Islet of Langerhans (tissue), 1 donor: ENCODE results near the gene RPL37A.

- RRBS, result 50% methylated on average over 1 of the region's 53 CpGs
Measured at GRCh38 chr2:216498580-216499670, at the start of gene RPL37A. TSS of gene RPL37A (plus strand) at chr2:216498844.

DNA sequence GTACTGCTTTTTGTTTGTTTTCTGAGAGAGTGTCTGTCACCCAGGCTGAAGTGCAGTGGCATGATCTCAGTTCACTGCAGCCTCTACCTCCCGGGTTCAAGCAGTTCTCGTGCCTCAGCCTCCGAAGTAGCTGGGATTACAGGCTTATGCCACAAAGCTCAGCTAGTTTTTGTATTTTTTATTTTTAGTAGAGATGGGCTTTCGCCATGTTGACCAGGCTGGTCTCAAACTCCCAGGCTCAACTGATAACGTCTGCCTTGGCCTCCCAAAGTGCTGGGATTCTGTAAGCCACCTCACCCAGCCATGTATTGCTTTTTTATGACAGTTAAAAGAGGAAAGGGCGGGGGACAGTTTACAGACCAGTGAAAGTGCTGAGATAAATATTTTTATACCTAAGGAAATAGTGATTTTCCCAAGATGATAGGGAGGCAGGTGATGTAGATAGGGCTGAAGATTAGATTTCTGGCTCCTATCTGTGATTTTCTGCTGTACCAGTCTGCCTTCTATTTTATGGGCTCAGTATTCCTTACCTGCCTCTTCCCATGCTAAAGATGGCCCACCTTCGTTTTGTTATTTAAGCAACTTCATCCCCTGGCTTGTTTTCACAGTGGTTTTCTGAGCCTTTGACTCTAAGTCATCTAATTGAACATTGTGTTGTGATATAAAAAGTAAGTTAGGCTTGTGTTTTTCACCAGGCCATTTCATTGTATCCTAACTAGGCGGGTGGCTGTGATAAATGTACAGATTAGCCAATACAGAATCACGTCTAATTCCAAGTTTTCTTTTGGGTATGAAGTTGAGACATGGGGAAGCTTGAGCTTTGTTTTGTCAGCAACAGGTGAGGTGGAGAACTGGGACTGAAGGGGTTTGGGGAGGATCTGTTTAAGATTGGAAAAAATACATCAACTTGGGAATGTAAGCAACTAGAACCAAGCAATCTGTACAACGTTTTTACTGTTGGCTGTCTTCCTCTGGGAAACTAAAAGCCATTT is 5.0 kb downstream of the RPL37A start:
- RRBS, result no CpG with 5 or more reads among the region's 10 CpGs

GRCh38 chr2:216637051-216637497 is 3.9 kb downstream of the IGFBP2 start:
- RRBS, result no CpG with 5 or more reads among the region's 10 CpGs

DNA sequence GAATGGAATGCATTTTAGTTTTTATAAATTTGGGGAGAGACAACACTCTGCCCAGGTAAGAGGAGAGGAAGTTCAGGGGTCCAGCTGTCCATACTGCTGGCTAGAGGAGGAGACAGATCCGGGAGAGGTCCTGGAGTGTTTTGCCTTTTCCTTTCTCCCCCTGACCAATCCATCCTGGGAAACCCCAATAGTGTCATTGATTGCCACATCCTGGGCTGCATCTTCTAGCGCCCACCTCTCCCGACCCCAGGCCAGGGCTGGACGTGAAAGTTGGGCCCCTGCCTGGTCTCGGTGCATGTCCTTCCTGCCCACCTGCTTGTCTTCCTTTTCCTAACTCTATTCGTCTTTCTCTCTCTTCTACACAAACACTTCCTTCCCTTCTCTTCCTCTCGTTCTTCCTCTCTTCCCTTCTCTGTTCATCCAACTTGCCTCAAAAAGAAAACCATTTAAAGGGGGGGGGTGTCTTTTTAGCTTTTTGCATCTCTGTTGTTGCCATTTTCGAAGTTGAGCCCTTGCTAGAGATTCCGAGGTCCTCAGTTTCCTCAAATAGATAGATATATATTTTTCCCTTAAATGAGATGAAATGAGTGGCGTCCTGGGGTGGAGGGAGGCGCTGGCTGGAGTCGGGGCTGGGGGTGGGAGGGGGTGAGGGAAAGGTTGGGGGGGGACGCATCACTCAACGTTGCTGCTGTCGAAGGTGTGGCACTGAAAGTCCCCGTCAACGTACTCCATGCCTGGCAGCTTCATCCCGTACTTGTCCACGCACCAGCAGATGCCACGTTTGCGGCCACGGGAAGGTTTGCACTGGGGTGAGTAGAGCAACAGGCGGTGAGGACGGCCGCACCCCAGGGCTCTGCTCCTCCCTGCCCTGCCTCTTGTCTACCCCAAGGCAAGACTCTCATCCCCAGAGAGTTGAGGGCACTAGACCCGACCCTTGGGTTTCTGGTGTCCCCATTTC is 19.0 kb downstream of the IGFBP5 start:
- RRBS, result no CpG with 5 or more reads among the region's 26 CpGs

DNA sequence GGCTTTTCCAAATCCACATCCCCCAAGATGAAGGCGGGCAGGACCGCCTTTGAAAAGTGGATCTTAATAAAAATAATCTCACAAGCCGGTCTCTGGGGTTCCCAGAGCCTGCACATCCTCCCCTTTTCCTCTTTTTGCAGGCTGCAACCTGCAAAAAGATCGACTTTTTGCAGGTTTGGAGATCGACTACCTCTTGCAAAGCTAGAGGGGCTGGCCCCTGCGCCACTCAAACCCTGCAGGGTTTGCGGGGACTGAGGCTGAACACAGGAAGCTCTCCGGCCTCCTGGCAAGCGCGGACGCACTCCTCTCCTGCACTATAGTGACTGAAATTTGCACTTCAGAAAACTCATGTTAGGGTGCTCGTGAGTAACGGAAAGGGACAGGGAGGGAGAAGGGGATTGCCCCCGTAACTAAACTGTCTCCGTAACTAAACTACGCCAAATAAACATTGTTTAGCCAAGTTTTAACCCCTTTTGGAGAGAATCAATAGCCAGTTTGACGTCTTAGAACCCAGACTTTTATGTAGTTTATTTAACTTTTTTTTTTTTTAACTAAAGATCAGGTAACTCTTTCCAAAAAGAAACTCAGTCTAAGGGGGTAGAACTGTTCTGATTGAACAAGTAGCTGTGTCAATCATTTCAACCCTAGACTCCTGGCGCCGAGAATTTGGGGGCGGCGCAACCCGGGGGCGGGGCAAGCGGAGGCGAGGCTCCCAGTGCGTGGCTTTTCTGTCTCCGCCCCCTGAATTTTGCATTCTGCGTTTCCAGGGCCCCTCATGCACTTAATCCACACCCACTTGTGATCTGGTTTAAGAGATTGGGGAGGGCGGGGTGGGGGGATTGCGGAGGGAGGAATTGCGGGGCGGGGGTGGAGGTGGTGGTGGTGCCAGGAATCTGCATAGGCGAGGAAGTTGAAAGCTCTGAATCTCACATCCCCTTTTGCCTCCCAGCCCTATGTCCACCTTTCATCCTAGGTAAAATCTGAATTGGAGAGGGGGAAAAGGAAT is 2.4 kb downstream of the IGFBP5 start:
- RRBS, result no CpG with 5 or more reads among the region's 33 CpGs

DNA sequence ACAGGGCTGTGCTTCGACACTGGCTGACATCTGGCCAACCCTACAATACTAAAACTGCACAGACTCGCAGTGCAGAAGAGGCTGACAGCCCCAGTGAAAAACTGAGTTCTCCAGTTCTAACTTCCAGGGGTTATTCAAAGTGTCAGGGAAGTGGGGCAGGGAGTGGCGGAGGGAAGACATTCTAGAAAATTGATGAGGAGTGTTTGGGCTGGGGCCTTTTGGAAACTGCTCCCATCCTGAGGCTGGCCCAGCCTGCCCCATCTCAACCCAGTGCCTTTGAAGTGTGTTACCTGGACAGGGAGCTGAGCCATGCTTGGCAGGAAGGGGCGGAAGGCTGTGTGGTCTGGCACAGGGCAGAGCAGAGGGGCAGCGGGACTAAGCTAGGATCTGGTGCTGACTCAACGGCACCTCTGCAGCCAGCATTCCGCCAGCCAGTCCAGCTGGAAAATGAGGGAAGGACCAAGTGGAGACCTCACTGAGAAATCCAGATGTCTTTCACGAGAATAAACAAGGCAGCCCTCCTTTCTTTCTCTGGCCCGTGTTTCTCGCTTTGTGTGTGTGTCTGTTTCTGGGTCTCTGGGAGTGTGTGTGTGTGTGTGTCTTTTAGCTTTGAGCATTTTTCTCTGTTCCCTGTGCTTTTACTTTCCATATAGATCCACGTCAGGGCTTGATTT is 15.5 kb upstream of the IGFBP5 start:
- RRBS, result no CpG with 5 or more reads among the region's 11 CpGs

DNA sequence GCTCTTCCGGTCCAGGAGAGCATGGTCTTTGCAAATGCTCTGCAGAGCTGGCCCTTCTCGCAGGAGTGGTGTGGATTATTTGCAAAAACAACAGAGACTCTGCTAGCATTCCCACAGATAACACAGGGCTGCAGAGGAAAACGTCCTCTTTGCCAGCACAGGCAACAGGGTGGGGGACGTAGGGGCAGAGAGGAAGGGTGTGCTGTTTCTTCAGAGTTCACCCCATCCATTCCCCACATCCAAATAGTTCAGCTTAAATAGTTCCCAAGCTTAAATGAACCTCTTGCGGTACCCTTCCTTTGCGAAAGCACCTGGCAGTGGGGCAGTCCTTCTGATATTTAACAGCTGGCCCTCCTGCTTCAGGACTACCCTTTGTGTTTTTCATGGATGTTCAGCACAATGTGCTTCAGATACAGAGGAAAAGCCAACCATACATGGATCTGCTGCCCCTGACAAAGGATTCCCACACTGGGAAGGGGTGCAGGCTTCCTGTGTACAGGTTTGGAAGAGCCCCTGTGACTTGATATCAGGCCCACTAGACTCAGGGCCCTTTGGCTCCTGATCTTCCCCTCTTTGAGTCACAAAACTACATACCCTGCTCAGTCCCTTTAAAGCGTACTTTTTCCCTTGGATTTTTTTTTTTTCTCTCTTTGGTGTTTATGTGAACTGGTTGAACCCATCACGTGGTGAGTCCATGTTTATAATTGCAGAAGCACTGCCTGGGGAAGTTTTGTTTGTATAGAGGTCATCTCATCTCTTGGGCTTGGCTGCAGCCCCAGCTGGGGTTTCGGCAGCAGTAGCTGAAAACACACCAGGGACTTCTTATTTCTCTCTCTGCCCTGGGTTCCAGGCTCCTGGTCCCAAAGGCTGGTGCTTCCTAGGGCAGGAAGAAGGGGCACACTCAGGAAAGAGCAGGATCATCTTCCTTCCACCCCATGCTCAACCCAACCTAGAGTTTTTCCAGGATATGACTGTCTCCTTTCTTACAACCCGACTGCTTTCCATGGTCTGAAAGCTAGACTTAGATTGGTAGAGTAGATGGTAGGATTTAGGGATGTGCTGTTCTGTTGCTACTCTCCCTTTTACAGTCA is 45.4 kb upstream of the IGFBP5 start:
- RRBS, result no CpG with 5 or more reads among the region's 10 CpGs

GRCh38 chr2:216850020-216850551 is 9.8 kb downstream of the TNP1 start:
- RRBS, result no CpG with 5 or more reads among the region's 12 CpGs

GRCh38 chr2:216871499-216871947 is 11.7 kb upstream of the TNP1 start:
- RRBS, result no CpG with 5 or more reads among the region's 3 CpGs

GRCh38 chr2:217035986-217036348 is 176.1 kb upstream of the TNP1 start:
- RRBS, result no CpG with 5 or more reads among the region's 4 CpGs

DNA sequence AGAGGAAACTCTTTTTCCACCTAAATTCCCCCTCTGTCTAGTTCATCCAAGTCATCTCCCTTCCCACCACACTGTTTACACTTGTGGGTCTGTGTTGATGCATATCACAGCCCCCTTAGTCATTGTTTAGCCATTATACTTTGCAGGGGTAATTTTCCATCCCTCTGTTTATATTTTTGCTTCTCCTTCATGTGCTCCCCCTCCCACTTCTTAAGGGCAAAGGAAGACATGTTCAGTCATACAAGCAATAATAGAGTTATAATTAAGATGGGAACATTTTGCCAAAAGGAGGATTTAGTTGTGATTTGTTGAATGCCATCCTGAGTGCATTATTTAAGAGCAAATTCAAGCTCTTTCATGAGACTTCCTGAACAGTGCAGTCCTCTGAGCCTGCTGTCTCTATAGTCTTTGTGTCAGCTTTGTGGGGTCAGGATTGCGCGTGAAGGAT is 187.8 kb upstream of the TNP1 start:
- RRBS, result no CpG with 5 or more reads among the region's 2 CpGs

DNA sequence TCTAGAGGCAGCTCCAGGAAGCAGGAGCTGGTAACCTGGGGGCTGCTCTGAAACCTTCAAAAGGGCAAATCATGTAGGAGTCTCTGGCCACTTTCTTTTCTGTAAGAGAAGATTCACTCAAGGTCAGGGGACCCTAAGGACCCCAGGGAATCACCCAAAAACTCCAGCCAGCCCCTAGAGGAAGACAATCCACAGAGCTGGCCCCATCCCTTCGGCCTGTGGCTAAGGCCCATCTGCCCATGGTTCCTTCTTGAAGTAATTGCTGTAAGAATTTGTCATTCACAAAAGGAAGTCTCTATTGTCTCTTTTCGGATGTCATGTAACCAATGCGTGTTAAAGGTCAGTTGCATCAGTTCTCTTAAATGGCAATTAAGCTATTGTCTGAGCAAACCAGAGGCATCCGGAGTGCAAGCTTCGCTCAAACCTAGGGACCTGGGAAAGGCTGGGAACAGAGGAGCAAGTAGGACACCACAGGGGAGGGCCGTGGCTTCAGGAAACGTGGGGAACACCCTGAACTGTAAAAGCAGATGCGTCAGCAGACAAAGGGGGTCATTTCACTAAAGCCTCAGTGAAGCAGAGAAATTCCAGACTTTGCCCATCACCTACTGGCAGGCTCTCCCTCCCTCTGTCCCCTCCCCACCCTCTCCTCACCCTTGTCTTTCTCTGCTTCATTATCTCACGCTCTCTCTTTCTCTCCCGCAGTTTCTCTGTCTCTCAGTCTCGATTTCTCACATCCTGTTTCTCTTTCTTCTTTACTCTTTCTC is 204.4 kb upstream of the TNP1 start:
- RRBS, result no CpG with 5 or more reads among the region's 11 CpGs

- RRBS, result no CpG with 5 or more reads among the region's 8 CpGs
Measured at GRCh38 chr2:217064822-217065213, 205.0 kb upstream of the TNP1 start.

DNA sequence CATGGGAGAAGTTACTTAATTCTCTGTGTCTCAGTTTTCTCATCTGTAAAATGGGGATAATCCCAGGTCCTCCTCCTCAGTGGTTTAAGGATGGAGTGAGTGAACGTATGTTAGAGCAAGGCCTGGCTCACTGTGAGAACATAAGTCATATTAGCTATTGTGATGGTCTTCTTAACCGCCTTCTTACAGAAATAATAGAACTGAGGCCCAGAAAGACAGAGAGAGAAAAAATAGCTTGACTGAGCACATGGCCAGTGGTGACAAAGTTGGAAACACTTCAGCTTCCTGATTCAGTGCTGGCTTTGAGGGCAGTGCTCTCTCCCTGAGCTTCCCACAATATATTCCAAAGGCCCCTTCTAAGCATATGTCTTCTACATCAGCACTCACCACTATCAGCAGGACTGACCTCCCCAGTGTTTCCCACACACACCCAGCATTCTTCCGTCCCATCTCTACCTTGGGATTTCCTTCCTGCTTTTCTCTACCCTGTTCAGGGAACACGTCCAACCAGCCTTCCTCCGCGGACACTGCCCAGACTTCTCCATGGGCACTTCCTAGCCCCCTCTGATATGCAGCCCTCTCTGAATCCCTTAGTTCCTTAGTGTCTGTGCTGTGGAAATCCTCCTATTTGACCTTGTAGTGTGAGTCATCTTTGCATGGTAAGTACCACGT is 215.0 kb upstream of the TNP1 start:
- RRBS, result no CpG with 5 or more reads among the region's 7 CpGs

DNA sequence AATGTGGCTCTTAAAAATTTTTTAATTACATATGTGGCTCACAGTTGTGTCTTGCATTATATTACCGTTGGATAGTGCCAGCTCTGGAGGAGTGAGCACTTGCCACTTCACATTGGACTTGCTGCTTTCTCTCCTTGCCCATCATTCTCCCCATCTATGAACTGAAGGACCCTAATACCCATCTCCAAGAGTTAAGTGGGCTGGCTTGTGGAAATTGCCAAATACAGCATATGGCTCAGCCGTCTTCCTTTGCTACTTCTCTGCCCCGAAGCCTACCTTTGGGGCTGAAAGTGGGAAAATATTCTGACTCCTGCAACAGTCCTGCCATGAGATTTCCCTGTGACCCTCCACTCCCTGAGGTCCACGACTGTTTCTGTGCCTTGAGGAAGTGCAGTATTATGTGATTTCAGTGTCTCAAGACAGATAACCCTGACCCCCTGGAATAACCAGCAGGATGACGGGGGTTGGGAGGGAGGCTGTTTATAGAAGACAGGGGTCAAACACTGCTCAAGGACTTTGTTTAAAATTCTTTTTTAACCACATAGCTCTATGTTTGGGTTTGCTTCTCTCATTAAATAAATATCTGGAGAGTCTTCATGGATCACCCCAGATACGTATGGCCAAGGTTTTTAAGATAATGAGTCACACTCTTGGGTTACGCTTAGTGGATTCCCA is 523.6 kb upstream of the TNP1 start:
- RRBS, result no CpG with 5 or more reads among the region's 7 CpGs

GRCh38 chr2:217410066-217410309 is 550.1 kb upstream of the TNP1 start:
- RRBS, result no CpG with 5 or more reads among the region's 2 CpGs

DNA sequence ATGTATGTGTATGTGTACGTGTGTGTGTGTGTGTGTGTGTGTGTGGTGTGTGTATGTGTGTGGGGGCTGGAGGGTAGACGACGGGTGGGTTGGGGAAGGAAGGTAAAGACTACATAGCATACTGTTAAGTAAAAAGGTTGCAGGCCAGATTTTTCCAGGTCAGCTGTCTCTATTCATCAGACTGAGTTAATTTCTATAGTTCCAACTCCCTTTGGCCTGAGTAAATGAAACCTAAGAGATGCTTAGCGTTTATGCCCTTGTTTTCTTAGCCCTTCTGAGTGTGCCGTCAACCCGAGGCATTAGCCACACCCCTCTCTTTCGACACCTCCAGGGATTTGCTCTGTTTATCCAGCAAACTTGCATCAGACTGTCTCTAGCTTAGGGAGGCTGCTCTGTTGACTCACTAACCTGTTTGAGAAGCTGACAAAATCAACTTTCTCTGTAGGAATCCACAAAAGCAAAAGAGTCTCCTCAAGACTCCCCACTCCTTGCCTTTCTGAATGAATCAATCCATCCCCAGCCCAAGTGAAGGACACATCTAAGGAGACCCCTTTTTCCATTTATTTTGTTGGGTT is 317.6 kb downstream of the TNS1 start:
- RRBS, result no CpG with 5 or more reads among the region's 7 CpGs

- RRBS, result no CpG with 5 or more reads among the region's 2 CpGs
Measured at GRCh38 chr2:217686439-217686781, 316.4 kb downstream of the TNS1 start.

DNA sequence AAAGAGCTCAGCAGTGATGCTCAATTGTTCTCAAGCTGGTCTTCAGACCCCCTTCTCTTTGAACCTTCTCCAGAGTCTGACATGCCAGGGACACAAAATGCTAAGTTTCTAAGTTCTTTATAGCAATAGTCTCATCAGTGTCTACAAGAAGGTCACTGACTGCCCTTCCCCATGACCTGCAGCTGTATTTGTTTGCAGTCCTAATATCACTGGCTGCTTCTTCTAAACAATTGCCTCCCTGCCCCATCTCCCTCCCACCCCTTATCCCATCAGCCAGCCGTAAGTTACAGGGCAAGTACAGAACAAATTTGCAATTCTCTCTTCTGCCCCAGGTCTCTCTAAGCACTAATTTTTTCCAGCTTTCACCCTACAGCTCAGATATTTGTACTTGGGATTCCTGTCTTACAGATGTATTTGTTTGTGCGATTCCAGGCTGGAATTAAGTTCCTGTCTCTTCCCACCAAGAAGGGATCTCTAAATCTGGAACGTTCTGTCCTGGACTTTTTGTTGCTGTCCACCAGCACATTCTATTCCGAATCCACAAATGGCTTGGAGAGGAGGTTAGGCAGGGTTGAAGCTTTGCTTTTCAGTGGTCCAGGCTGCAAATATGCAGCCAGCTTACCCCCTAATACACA is 315.2 kb downstream of the TNS1 start:
- RRBS, result no CpG with 5 or more reads among the region's 4 CpGs